Gastroesophageal sphincter (tissue), 4 donors: ENCODE data around the genes PLPPR5 and SASS6.

DNA sequence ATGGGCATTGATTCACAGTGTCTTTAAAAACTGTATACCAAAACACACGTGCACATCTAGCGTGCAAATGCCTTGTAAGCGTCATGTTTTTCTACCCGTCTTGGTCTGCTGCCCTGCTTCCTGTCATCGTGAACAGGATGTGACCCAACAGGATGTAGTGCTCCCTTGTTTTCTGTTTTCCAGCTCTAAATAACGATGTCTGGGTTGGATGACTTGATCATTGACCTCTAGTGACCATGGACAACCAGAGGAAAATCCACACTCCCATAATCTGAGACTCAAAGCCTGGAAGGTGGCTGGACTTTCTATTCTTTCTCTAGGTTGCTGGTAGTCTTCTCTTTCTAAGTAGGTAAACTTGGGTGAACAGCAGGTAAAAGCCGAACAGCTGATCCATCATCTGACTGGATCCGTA lies 24.6 kb upstream of the SLC44A3 start:
- PRO-cap: no peak
- RAMPAGE, long total RNA, 4 experiments: no peak in any of the 4 experiments

- PRO-cap: no peak
- RAMPAGE, long total RNA, 4 experiments: no peak in any of the 4 experiments
Measured at GRCh38 chr1:94860367-94861130, 40.4 kb downstream of the SLC44A3 start.

- PRO-cap: no peak
- RAMPAGE, long total RNA, 4 experiments: no peak in any of the 4 experiments
Measured at GRCh38 chr1:94922445-94923469, 4.2 kb downstream of the CNN3 start.

DNA sequence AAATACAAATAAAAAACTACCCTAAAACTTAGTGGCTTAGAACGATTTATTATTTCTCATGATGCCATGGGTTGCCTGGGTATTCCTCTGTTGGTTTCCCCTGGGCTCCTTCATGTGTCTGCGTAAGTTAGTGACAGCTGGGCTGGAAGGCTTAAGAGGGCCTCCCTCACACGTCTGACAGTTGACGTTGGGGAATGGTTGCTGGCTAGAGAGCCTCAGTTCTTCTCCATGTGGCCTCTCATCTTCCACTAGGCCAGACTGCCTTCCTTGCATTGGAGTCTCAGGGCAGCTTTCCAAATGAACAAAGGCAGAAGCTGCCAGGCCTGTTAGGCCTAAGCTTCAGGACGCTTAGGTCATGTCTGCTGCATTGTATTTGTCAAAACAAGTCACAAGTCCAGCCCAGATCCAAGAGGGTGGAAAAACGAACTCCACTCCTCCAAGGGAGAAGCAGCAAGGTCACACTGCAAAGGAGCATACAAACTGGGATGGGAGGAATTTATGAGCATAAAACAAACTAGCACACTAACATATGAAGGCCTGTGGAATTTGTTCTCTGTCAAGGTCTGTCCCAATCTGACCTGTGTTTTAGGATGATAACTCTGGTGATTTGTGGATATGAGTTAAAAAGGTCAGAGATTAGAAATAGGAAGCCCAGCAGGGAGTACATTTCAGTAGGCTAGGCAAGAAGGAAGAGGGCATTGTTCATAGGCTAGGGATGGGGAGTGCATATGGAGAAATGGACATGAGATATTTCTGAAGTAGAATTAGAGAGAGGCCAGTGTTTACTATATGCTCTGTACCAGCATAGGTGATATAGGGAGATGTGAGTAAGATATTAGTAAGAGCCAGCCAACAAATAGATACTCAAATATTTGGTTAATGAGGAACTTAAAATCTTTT lies 29.0 kb upstream of the CNN3 start:
- PRO-cap: no peak
- RAMPAGE, long total RNA, 4 experiments: no peak in any of the 4 experiments

GRCh38 chr1:95115724-95116214 lies 1.4 kb upstream of the TLCD4 start:
- PRO-cap: no peak
- RAMPAGE, long total RNA, 4 experiments: no peak in any of the 4 experiments

DNA sequence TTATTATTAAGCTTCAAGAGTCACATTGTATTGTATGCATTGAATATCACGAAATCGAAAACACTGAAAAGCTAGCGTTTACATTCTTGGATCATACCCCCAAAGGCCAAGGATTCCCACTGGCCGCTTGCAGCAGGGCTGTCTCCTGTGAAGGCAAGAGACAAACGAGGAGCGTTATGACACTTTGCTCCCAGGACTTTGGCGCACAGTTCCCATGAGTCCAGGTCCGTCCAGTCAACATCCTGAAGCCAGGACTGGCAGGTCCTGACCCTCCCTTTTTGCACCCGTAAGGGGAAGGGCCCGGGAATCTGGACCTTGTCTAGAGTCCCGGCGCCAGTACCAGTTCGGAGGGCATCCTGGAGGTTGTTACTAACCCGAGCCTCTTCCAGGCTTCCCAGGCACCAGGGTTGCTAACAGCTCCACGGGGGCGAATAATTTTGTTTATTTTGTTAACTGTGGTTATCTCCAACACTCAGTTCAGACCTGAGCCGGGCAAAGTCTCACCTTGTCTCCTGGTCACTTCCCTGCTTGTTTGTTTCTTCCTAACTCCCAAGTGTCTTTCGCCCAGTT lies 729 bp upstream of the RWDD3 start:
- PRO-cap: no peak
- RAMPAGE, long total RNA, 4 experiments: no peak in any of the 4 experiments

DNA sequence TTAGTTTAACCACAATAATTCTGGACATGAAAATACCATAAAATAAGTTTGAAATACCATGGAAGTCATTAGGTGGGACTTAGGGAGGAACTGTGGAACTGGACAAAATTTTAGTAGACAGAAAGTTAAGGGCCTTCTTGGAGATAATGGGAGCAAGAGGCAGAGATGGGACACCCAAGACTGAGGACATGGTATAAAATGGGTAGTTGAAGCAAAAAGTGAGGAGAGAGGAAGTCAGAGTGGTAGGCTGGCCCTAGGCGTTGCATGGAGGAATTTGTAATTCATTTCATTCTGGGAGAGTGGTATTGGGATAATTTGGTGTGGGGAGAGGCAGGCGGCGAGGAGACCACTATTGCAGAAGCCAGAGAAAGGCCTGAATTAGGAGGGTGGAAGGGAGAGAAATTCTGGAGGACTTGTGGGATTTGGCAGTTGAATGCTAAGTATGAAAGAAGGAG lies 6.4 kb downstream of the RWDD3 start:
- PRO-cap: no peak
- RAMPAGE, long total RNA, 4 experiments: no peak in any of the 4 experiments

DNA sequence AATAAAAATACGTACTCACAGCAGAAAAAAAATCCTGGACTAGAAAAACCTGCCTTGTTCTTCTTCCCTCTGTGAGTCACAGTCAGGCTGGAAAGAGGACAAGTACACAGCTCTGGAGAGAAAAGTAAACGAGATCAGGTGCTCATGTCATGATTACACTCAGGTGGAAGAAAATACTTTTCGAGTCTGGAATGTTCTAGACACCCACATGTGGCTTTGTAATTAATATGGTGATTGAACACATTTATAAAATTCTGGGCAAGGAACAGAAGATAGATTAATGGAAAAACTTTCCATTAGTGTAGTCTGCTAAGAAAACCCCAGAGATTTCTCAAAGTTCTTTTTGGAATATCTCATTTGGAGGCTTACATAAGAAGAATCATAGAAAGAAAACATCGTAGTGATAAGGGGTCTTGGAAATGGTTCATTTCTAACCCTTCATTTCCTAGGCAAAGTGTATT lies 241.4 kb downstream of the PTBP2 start:
- PRO-cap: no peak
- RAMPAGE, long total RNA, 4 experiments: no peak in any of the 4 experiments

DNA sequence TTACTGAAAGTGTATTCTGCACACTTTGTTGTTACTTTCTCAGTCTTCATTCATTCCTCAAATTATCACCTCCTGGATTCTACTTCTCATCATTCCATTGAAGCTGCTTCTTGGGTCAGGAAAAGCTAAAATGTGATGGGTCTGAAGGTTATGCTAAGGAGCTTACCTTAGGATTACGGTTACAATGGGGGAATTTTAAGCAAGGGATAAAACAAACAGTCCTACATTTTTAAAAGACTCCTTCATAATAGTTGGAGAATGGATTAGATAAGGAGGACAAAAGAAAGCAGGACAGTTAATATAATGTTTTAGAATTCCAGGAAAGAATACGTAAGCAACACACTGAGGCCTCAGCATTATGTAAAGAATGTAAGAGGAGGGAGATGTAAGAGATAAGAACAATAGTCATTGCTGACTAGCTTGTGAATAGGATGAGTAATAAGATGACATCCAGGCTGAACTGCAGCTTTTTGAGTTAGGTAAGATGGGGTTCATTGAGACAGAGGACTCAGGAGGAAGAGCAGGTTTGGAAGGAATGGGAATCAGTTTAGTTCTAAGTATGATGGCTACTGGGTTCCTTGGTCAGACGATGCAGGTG lies 372.6 kb downstream of the PTBP2 start:
- PRO-cap: no peak
- RAMPAGE, long total RNA, 4 experiments: no peak in any of the 4 experiments

DNA sequence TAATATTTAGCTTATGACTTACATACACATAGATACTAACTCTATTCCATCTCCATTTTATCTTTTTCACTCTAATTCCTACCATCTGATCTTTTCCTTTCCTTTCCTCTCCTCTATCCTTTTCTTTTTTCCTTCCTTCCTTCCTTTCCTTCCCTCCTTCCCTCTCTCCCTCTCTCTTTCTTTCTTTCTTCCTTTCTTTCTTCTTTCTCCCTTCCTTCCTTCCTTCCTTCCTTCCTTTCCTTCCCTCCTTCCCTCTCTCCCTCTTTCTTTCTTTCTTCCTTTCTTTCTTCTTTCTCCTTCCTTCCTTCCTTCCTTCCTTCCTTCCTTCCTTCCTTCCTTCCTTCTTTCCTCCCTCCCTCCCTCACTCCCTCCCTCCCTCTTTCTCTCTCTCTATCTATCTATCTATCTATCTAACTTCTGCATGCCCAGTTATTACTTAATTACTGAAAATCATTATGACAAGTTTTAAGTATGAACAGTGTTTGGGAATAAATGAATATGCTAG lies 409.0 kb downstream of the PTBP2 start:
- PRO-cap: no peak
- RAMPAGE, long total RNA, 4 experiments: no peak in any of the 4 experiments

- PRO-cap: no peak
- RAMPAGE, long total RNA, 4 experiments: no peak in any of the 4 experiments
Measured at GRCh38 chr1:97208063-97208684, 486.6 kb downstream of the PTBP2 start.

GRCh38 chr1:97555401-97556263 lies 365.2 kb downstream of the DPYD start:
- PRO-cap: no peak
- RAMPAGE, long total RNA, 4 experiments: no peak in any of the 4 experiments

DNA sequence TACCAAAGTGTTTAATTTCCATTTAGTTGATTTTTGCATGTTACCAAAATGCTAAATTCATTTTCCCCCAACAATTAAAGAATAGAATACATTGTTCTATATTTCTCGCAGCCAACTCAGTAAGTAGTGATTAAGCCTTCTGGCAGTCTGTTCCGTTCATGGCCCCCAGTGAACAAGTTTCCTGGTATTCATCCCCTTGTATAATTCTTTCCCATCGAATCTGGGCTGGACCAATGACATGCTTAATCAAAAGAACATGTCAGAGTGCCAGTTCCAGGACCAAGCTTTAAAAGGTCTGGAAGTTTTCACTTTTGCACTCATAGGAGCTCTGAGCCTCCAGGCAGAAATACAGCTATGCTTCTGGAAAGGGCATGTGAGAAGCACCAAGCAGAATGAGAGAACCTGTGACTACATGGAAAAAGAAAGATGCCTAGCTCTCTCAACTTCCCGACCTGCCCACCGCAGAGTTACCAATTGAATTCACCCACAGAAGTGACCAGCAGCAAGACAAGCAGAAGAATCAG lies 22.5 kb upstream of the DPYD start:
- PRO-cap: no peak
- RAMPAGE, long total RNA, 4 experiments: no peak in any of the 4 experiments

DNA sequence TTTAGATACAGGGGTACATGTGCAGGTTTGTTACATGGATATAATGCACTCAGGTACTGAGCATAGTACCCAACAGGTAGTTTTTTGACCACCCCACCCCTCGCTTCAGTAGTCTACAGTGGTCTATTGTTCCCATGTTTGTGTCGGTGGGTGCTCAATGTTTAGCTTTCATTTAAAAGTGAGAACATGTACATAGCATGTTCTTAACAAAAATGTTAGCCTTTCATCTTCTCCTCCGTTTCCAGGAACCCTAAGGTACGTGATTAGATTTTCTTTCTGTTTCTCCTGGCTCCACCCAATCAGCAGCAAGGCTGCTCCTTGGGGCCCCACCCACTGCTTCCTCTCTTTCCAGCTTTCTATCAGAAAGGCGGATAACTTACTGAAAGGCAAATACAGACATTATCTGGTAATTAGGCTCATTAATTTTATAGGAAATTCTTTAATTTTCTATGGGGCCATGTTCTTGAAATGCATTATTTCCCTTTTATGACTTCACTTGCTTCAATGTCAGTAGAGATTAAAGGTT lies 325.1 kb upstream of the SNX7 start:
- PRO-cap: no peak
- RAMPAGE, long total RNA, 4 experiments: no peak in any of the 4 experiments

DNA sequence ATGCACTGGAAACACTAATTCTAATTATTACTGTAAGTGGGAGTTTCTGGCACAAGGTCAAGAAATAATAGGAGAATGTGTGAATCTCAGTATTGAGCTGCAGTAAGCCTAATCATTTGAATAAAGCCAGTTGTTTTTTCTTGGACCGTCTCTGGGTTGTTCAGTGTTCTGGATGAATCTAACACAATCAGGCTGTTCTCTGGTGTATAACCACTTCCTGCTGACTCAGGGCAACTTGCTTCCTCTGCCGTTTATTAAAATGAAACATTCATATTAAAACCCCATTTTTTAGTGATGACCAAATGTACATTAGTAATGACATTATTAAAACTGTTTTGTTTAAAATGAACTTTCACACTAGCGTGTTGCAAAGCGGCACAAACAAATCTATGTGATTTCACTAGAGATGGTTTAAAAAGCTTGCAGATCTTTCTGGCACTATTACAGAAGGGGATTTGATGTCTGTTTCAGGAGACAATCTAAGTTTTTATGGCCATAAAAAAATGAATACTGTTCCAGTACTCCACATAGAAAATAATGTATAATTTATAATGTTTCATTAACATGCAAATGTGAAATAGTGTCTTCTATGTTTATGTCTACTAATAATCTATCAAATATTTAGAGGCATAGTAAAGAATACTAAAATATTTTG lies 273.0 kb upstream of the SNX7 start:
- PRO-cap: no peak
- RAMPAGE, long total RNA, 4 experiments: no peak in any of the 4 experiments

DNA sequence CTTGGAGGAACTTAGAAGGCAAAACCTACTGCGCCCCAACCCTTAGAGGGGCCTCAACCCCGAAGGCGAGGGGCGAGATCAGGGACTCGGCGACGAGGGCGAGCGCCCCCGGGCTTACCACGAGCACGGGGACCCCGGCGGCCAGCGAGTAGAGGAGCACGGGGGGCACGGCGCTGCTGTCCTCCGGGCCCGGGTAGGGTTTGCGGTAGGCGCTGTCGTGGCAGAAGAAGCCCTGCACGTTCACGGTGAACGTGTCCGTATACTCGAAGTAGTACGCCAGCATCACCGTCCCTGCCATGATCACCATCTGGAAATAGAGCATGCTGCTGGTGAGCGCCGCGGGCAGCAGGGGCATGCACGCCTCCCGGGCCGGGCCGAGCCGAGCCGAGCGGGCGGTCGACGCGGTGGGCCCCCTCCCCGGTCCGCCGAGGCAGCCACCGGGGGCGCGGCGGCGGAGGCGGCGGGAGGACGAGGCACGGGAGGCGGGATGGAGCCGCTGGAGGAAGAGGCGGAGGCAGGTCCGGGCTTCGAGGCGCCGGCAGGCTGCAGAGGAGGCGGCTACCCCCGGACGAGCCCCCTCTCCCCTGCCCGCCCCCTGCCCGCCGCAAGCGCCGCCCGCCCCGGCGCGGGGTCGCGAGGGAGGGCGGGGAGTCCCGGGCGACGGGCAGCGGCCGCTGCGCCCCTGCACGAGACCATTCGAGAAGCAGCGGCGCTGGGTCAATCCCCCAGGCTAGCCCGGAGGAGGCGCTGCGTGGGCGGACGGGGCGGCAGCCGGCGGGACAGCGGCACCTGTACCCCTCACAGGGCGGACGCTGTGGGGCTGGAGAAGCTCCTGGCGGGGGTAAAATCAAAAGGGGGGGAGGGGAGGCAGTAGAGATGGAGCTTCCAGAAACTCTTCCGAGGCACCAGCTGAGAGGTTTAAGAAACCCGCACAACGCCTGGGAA lies at the start of gene PLPPR5:
PLPPR5 (minus strand) TSS at position 545 of the 945 bp plus-strand sequence.
- PRO-cap: no peak
- RAMPAGE, long total RNA, 4 experiments: no peak in any of the 4 experiments

DNA sequence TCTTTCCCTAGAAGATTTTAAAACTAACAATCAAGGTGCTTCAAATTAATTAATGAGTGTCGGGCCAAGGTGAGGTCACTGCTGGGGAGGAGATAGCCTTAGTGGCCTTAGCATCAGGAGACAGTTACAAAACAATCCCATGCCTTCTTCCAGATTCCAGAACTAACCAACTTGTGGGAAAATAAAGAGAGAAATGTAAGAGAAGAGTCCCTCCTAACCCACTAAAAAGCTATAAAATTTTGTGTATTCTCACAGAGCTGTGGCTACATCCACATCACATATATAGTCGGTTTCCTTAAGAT lies 83.0 kb upstream of the PALMD start:
- PRO-cap: no peak
- RAMPAGE, long total RNA, 4 experiments: no peak in any of the 4 experiments

DNA sequence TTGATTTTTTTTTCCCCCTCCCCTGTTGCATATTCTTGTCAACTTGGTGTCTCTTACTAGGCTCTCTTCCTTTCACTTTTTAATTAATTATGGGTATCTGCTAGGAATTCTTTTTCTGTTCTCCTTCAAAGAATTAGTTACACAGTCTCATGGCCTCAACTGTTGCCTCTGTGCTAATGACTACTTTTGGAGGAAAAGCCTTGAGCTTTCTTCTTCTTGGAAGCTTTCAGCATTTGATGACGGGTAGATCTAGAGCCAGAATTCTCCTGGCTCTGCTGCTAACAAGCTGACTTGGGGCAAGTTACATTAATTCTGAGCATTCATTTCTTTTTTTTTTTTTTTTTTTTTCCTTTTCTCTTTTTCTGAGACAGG lies 1.9 kb downstream of the AGL start:
- PRO-cap: unidirectional peak, minus-strand start at position 175 of the sequence
- RAMPAGE, long total RNA, 4 experiments: no peak in any of the 4 experiments

- PRO-cap: bidirectional peak, plus-strand start at chr1:100133165, minus-strand start at chr1:100133009
- RAMPAGE, long total RNA, 4 experiments: start-site peak on the plus strand in 4 of 4 experiments, at chr1:100133143-100133171 at its widest, 42 to 159 reads per replicate; start-site peak on the minus strand in 3 of 4 experiments, at chr1:100132910-100132995 at its widest, 14 to 37 reads per replicate
Measured at GRCh38 chr1:100132306-100133623, at the start of gene SASS6. SASS6 (minus strand) TSS chr1:100132930.

GRCh38 chr1:100400394-100401081 lies 48.2 kb downstream of the CDC14A start:
- PRO-cap: unidirectional peak, minus-strand start at chr1:100400465
- RAMPAGE, long total RNA, 4 experiments: no peak in any of the 4 experiments